Airway epithelial cell (primary cell): ENCODE results near the genes ITGB1BP2, TAF1, CXCR3, NHSL2, DMRTC1B and FAM236C.

DNA sequence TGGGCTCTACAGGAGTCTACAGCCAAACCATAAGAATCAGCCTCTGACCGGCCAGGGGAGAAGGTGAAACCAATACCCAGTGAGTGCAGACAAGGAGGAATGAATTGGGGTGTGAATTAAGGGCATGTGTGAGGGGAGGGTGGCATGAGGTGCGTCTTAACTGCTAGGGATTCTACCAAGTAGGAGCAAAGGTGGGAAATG is 43.0 kb downstream of the EFNB1 start:
- RAMPAGE, long total RNA, result no peak

DNA sequence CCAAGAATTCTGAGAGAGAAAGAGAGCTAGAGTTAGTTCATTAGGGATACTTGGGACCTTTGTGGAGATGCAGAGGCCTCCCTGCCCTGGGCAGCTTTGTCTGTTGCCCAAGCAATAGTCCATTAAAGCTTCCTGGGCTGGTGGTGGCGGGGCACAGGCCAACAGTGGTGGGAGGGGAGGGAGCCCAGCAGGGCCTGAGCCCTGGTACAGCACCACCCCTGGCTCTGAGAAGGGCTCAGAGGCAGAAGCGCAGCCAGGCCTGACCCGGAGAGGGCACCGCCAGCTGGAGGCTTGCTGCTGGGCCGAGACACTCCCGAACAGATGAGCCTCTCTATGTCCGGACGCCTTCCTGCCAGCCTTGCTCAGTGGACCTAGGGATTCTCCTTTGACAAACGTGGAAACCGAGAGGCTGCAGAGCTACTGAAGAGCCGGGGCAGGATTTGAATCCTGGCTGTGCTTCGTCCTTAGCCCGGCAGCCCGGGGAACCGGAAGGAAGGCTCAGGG is 65.4 kb downstream of the EFNB1 start:
- RAMPAGE, long total RNA, result no peak

DNA sequence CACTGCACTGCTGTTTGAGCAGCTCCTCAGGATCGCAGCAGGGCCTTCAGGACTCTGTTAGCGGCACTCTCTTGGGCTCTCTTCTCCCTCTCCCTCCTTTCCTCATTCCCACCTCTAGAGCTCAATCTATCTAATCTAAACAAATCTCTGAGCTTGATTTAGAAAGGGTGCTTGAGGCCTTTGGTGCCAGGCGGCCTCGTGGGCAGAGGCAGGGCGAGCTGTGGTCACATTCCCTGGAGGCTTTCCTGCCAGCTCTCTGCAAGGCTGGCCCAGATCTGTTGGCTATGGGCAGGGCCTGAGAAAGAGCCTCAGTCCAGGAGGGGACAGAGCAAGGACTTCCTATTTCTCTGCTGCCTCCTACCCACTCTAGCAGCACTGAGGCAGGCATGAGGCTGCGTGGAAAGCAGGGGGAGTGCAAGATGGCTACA is 38.6 kb downstream of the PJA1 start:
- RAMPAGE, long total RNA, result no peak

DNA sequence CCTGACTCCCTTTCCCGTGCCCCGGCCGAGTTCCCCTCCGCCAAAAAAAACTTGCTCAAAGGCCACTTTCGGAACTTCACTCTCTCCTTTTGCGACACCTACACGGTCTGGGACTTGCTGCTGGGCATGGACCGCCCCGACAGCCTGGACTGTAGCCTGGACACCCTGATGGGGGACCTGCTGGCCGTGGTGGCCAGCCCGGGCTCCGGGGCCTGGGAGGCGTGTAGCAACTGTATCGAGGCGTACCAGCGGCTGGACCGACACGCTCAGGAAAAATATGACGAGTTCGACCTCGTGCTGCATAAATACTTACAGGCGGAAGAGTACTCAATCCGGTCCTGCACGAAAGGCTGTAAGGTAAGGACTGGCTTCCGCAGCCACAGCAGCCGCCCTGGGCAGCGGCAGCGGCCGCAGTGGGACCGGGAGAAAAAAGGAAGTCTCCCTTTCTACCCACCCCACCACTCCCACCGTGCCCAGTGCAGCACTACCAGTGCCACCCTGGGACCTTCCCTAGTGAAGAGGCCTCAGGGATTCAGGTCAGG is 1.7 kb downstream of the NALF2 start:
- RAMPAGE, long total RNA, result no peak

DNA sequence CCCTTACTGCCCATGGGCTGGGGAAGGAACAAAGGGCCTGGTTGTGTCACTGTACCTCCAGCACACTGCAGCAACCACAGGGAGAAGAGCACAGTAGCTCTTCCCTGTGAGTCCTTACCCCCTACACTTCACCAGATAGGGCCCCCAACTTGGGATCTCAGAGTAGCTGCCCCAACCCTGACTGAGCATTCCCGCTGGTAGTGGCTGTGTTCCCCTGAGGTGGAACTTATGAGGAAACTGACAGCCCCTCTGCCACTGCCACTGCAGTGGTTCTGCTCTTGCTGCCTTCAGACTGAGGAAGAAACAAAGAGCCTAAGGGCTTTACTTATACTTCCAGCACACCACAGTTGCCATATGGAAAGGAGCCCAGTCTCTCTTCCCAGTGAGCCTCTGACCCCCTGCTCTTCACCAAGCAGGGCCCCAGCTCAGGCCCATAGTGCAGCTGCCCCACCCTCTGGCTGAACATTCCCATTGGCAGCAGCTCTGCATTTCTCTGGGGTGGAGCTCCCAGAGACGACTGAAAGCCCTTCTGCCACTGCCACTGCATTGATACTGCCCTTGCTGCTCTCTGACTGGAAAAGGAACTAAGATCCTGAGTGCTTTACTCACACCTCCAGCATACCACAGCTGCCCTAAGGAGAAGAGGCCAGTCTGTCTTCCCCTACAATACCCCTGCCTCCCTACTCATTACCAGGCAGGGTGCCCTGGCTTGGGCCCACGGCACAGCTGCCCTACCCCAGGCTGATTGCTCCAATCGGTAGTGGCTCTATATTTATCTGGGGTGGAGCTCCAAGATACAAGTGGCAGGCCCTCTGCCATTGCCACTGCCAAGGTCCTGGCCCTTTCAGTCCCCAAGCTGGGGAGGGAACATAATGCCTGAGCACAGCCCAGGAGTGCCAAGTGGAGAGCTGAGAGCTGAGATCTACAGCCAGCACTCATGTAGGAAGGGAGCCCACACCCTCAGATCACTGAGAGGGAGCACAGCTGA is 36.2 kb downstream of the AWAT2 start:
- RAMPAGE, long total RNA, result no peak

DNA sequence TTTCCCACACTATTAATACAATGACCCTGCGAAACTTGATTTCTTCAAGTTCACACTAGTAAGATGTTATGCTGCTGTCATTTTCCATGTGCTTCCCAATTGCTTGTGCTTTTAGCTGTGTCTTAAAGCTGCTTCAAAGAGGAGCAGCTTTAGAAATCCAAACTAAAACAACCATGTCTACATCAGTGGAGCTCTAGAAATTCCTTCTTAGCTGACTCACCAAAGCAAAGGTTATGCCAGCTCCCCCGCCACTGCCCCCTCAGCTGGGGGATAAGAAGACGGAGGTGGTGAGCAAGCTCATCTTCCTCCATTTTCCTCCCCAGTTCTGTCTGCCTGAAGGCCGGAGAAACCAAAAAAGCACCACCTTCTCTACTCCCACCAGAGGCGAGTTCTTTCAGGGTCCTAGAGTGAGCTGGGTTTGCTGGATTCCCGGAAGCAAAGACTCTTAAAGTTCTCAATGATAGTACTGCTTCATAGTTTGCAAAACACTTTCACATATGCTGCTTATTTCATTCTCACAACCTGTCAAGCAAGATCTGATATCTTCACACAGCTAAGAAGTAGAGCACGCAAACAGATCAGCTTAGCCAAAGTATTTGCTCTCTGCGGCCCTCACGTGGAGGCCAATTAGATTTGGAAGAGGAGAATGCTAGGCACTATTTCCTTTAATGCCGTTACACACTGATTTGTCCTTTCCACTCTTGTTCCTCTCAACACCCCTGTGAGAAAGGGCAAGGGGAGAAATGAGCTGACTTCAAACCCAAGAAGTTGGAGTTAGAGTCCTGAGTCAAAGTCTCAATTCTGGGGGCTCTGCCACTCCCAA is 8.5 kb upstream of the DGAT2L6 start:
- RAMPAGE, long total RNA, result no peak

DNA sequence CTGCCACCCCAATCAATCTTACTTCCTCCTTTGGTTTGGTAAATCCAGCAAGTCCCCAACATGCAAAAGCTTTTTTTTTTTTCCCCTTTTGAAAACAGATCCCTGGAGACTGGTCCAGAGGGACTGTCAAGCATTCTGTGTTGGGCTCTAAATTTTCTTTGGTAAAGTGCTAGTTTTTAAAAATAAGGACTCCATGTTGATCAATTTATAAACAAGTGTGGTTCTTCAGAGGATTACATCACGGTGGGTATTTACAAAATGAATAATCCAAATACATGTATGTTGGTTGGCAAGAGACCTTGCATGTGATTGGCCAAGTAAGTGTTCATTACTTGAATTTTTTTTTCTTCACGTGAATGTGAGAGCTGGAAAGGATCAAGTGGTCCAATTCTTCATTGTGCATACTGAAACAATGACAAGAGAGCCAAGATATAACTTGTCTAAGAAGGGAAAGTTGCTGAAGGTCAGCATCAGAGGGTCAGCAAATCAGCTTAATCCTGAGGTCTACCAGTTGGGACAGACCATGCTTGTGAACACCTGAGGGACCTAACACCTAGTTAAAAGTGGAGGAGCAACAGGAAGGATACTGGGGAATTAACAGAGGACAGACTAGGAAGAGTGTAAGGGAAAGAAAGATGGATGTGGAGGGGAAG is 12.2 kb downstream of the DLG3 start:
- RAMPAGE, long total RNA, result no peak

GRCh38 chrX:71300937-71302189 is at the start of gene ITGB1BP2:
Gene ITGB1BP2 (plus strand): TSS chrX:71301750.
- RAMPAGE, long total RNA, result no peak

GRCh38 chrX:71365608-71366757 is at the start of gene TAF1:
Gene TAF1 (plus strand): TSS chrX:71366357.
- RAMPAGE, long total RNA, result no peak

GRCh38 chrX:71397073-71397713 is 31.0 kb downstream of the TAF1 start:
- RAMPAGE, long total RNA, result no peak

DNA sequence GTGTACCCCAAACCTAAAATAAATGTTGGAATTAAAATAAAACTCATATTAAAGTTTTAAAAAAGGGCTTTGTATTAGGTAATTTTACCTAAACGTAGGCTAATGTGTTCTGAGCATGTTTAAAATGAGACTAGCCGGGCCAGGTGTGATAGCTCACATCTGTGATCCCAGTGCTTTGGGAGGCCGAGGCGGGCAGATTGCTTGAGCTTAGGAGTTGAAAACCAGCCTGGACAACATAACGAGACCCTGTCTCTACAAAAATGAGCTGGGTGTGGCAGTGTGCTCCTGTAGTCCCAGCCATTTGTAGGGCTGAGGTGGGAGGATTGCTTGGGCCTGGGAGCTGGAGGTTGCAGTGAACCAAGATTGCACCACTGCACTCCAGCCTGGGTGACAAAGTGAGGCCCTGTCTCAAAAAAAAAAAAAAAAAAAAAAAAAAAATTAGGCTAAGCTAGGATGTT is 16.0 kb downstream of the OGT start:
- RAMPAGE, long total RNA, result no peak

- RAMPAGE, long total RNA, result no peak
These were observed at the start of gene CXCR3 for GRCh38 chrX:71618330-71619010. Gene CXCR3 (minus strand): TSS chrX:71618511.

- RAMPAGE, long total RNA, result no peak
These were observed at the start of gene NHSL2 for GRCh38 chrX:71910360-71910985. Gene NHSL2 (plus strand): TSS chrX:71910845.

DNA sequence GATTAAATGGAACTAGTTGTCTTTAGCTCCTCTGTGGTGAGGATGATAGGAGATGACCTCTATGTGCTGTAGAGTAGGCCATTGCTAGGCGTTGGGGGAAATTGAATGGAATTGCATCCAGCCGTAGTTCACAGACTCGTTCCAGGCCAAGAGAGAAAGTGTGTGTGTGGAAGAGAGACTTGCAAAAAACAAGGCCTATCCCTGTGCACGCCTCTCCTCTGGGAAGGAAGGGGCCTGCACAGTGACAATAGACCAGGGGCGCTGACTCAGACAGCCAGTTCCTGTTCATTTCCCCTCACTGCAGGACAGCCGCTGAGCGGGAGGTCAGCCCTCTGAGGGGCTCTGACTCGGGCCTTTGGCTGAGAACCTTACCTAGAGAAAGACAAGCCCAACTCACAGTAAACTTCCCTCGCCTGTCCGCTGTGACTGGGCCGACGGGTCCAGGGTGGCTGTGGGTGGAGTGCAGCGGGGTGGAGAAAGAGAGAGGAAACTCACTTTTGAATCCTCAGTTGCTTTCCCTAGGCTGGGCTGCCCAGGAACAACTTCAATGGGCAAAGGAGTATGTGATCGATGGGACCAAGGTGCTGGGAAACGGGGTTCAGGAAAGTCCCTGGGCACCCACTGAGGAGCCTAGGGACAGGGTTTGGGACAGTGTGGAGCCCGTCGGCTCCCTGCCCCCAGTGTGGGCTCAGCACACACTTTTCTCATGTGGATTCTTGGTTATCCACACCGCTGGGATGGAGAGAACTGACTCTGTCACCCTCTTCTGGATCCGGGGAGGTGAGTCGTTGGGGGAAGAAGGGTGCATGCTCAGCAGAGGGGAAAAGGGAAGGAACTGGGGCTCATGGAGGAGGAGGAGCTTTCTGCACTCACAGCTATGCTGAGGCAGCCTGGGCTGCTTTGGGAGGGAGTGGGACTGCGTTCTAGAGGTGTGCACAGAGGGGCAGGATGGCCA is 101.8 kb upstream of the PIN4 start:
- RAMPAGE, long total RNA, result no peak

DNA sequence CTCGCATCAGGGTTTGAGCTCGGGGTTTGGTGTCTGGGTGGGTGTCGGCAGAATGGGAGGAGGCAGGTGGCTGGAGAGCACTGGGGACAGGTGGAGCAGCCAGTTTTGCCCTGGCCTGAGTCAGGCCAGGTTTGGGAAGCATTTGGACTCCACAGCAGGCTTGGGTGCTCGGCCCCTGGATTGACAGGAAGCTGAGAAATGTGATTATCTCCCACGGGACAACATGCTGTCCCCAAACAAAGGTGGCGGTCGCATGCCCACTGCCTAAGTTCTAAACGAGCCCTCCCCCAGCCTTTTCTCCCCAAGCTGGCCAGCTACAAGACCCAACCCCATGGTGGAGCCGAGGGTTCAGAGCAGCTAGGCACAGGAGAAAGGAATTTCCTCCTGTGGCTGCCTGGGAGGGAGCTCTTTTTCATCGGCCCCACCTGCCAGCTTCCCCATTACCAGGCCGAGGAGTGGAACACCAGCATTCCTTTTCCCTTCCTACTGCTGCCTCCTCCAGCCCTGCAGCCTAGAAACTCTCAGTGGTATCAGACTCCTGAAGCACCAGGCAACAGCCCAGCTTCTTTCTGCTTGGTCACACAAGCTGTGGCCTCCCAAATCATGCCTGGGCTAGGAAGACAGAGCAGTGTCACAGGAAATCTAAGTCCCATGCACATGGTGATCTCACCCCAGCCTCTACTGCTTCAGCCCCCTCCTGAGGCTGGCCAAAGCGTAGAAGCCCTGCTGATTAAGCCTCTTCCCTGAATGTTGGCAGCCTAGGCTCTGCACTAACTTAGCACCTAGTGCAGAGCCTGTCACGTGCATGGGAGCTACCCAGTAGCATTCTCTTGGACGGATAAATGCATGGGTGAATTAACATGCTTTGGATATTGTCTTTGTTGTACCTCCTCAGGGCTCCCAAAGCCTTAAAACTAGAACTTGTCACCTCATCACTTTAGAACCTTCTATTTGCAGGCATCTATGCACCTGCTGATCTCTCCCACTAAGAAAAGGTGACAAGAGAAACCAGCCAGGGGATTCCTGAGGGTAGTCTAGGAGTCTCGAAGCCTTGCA is 80.0 kb upstream of the PIN4 start:
- RAMPAGE, long total RNA, result no peak

DNA sequence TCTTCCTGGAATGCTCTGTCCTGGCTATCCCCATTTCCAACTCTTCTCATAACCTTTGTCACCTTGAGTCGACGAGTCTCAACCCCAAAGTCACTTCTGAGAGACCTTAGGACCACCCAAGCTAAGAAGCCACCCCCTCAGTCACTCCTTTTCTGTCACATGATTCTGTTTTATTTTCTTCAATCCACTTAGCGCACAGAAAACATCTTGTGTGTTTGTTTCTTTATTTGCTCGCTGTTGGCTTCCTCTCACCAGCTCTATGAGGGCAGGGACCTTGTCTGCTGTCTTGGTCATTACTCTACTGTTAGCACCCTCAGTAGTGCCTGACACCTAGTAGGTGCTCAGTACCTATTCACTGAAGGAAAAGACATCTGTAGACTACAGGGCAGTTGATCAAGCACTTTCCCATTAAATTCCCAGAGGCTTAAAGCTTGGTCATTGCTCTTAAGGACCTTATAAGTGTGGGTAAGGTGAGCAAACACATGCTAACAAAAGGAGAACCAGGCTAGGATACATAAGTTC is 32.3 kb upstream of the CITED1 start:
- RAMPAGE, long total RNA, result no peak

- RAMPAGE, long total RNA, result no peak
These were observed 8.3 kb downstream of the PHKA1 start for GRCh38 chrX:72705768-72706311.

- RAMPAGE, long total RNA, result no peak
These were observed at the start of gene DMRTC1B for GRCh38 chrX:72776635-72776965. Gene DMRTC1B (plus strand): TSS chrX:72776890.

- RAMPAGE, long total RNA, result no peak
These were observed at the start of gene FAM236C for GRCh38 chrX:72912436-72912748. Gene FAM236C (plus strand): TSS chrX:72912615.

DNA sequence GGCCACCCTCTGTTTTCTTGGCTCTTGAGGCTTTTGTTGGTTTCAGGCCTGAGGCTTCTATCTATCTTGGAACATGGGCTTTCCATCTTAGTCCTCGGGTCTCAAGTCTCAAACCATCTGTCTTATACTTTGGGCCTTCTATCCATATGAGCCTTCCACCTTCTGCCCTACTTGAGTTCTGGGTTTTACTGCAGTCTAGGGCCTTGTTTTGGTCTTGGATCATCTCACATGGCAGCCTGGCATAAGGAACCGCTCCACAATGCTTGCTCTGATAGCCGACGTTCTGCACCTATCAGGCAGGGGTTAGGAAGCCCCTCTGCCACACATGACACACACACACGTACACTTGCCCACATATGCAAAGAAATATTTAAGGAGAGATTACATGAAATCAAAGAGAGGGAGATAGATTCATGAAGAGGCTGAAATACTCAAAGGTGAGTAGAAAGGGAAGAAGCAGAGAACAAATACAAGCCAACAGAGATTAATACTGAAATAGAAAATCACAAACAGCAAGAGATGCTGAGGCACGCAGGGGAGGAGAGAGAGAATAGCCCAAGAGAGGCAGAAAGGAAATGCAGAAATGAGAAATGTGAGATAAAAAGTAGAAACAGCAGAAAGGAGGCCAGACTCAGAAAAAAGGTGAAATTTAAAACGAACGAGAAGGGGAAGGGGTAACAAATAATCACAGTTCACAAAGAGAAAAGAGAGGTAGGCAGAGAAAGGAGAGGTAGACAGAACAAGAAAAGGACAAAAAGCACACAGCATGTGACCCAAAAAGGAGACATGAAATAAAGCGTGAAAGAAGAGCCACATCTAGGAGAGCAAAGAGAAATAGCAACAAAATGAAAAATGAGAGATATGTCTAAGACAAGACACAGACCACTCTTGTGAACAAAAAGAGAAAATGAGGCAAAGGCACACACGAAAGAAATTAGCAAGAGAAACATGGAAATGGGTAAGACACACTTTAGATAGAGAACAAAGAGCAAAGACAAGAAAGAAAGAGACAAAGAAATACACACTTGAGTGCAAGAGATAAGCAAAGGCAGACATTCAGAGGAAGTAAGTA is 264.3 kb downstream of the CHIC1 start:
- RAMPAGE, long total RNA, result no peak